Measurements from ENCODE around the gene DCDC2C.

DNA sequence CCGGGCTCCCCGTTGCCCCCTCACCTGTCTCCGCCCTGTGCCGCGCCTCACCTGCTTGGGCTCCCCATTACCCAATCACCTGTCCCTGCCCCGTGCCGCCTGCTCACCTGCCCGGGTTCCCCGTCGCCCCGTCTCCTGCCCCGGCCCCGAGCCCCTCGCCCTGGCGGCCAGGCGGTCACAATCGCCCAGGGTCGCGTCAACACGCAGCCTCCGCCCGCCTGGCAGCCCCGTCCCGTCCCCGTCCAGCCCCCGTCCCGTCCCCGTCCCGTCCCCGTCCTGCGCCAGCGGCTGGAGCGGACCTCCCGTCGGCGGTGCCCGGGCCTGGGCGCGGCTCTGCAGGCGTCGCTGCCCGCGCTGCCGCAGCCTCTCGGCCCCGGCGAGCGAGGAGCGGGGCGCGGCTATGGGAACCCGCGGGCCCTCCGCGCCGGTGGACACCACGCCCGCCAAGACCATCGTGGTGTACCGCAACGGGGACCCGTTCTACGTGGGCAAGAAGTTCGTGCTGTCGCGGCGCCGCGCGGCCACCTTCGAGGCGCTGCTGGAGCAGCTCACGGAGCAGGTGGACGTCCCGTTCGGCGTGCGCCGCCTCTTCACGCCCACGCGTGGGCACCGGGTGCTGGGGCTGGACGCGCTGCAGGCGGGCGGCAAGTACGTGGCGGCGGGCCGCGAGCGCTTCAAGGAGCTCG lies at the start of gene DCDC2C:
Gene DCDC2C (plus strand): TSS at position 224 of the 686 bp plus-strand sequence.
- RRBS: 6% methylated on average over 26 of the region's 94 CpGs

- RRBS: no CpG with 5 or more reads among the region's 13 CpGs
Measured at GRCh38 chr2:3913242-3913753, 209.9 kb downstream of the DCDC2C start.

DNA sequence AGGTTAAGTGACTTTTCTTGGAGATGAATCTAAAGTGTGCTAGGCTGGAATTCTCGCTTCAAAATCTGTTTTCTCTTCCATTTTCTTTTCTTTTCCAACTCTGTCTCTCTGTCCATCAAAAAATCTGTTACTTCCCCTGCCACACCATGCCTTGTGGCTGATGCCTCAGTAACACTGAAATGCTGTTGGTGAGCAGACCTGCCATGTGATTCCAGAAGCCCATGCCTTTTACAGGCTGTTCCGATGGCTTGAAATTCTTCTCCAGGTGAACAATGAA lies 633.2 kb upstream of the SOX11 start:
- RRBS: no CpG with 5 or more reads among the region's 2 CpGs

- RRBS: 4% methylated on average over 14 of the region's 38 CpGs
Measured at GRCh38 chr2:5673471-5674306, 18.5 kb upstream of the SOX11 start.

GRCh38 chr2:5695574-5696412 lies 3.6 kb downstream of the SOX11 start:
- RRBS: 3% methylated on average over 4 of the region's 51 CpGs

- RRBS: no CpG with 5 or more reads among the region's 11 CpGs
Measured at GRCh38 chr2:6812998-6813611, 52.6 kb downstream of the CMPK2 start.

GRCh38 chr2:6890100-6890470 lies 12.5 kb downstream of the RSAD2 start:
- RRBS: no CpG with 5 or more reads among the region's 3 CpGs

- RRBS: no CpG with 5 or more reads among the region's 8 CpGs
Measured at GRCh38 chr2:6993361-6993699, 76.1 kb downstream of the RNF144A start.

- RRBS: no CpG with 5 or more reads among the region's 9 CpGs
Measured at GRCh38 chr2:7028291-7028925, 111.2 kb downstream of the RNF144A start.

DNA sequence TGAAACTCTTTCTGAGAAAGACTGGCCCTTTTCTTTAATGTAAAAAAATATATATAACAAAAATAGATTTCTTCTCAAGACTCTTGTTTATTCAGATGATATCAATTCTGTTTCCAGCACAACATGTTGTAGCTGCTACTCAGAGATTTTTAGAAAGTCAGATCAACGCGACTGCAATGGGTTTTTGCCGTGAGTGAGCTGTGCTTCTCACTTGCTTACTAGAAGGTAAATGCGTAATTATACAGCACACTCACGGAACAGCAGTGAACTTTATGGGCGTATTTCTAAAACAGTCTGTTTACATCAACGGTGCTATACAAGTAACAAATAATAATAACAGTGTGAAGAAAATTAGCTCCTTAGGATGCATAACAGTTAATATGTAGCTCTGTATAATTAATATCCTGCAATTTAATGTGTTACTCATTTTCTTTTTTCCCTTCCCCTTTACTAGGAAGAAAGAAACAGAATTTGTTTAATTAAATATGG lies 533.6 kb downstream of the RNF144A start:
- RRBS: no CpG with 5 or more reads among the region's 7 CpGs

DNA sequence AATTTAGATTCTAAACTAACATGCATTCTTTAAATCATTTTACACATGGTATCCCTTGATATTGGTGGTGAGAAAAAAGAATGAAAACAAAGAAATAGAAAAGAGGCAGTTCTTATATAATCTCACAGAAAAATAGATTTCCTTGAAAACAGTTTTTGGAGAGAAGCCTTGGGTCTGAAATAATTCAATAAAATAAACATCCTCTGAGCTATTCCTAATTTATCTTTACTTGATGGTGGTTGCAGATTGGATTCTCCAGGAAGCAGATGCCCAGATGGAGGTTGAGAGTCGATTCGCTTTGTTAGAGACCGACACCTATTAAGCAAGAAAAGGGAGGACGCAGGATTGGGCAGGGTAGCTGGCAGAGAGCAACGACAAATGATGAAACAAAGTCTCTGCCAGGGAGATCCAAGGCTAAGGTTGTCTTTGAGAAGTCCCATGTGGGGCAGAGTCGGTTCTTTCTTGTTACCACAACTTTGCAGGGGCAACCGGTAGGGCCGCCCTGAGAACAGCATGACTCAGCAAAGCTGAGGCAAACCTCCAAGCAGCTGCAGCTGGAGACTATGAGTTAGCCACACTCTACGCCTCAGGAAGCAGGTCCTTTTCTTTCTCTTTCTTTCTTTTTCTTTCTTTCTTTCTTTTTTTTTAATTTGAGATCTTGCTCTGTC lies 452.5 kb upstream of the ID2 start:
- RRBS: no CpG with 5 or more reads among the region's 9 CpGs

DNA sequence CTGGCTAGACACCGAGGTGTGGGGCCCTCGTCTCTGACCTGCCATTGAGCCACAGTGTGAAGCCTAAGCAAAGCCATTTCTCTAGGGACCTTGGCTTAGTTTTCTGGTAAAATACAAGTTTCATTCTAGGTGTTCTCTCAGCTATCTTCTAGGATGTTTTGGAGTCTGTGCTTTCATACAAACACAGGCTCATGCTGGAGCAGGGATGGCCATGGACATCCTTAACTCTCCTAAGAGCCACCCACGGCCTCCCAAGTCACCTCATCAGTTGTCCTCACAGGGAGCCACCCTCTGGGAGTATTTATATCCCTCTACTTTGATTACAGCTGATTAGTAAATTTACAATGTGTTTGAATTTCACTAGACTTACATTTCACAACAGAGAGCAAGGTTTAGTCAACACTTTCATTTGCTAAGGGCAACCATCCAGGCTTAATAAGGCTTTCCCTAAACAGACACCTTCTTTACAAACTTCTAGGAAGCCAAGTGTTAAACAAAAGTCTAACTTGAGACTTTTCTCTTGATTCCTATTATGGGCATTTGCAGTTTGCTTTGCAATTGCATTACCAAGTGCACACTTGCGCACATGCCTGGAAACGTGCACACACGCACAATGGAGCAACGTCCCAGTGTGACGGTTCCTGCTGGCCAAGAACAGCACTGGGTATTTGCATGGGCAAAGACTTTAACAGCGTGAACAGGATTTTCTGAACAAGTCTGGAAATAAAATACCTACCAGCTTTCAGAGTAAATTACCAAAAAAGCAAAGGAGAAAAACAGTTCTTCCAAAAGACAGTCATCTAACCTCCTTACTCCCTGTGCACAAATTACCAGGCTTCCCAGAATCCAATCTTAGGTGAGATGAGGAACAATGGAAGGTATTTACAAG lies 376.5 kb upstream of the ID2 start:
- RRBS: no CpG with 5 or more reads among the region's 9 CpGs

GRCh38 chr2:8575042-8575716 lies 106.7 kb upstream of the ID2 start:
- RRBS: 53% methylated on average over 4 of the region's 20 CpGs

DNA sequence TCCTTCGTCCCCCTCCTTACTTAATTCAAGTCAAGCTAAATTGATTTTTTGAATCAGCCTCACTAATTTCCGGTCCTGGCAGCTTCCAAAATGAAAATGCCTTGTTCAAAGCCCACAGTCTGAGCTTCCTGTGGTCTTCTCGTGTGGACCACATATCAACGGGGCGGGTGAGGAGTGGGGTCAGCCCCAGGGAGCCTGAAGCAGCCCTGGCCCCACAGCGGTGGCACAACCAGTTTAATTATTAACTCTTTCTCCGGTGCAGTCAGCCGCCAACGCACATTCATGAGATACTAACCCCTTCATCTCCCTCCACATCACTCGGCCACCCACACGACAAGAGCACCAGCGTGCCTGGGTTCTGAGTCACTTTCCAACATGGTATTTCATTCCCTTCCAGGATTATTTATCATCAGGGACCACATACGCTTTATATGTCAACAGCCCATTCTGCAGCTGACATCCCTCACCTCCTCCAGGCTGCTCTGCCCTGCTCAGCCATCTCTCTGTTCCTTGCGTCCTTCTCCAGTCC lies 48.1 kb upstream of the ID2 start:
- RRBS: no CpG with 5 or more reads among the region's 14 CpGs

DNA sequence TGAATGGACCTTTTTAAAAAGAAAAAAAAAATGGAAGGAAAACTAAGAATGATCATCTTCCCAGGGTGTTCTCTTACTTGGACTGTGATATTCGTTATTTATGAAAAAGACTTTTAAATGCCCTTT lies 1.8 kb downstream of the ID2 start:
- RRBS: no CpG with 5 or more reads among the region's 1 CpG

DNA sequence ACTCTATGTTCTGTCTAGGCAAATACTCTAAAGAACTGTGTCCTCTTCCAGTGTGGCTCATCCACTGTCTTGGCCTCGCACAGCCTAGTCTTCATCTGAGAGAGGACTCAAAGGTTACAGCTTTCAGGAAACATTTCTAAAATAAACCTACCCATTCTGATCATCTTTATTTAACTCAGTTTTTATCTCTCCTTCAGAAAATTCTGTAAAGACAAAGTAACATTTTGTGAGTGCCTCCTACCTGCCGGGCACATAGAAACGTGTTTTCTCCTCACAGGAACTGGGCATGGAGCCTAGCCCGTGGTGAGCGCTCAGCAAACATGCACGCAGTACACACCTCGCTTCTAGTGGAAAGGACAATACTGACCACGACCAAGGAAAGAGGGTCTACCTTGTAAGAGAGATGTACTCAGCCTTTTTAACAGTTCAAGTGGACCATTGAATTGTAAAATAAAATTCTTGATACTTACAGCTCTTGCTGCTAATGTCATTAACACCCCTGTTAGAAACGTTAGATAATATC lies 24.8 kb upstream of the KIDINS220 start:
- RRBS: no CpG with 5 or more reads among the region's 9 CpGs

DNA sequence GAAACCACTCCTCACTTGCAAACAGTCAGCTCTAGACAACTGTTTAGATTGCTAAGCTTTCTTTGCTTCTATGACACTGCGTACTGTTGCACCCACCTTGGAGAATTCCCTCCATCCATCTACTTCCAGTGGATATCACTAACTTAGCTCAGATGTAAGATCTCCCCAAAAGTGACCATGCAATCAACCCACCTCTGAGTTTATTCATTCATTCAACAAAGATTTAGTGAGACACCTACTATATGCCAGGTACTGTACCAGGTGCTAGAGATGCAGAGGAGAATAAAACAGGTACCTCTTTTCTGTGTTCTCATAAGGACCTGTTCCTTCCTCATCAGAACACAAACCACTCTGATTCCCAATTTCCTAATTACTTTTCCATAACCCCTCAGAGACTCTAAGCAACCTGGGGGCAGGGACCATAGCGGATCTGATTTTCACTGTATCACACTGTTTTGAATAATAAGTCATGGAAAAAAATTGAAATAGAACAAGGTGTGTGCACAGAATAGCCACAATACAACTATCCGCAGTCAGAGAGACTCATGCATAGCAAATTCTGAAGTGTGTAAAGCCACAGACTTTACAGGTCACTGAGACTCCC lies 20.9 kb downstream of the MBOAT2 start:
- RRBS: no CpG with 5 or more reads among the region's 3 CpGs

- RRBS: no CpG with 5 or more reads among the region's 17 CpGs
Measured at GRCh38 chr2:9178745-9179708, 27.6 kb upstream of the ASAP2 start.

DNA sequence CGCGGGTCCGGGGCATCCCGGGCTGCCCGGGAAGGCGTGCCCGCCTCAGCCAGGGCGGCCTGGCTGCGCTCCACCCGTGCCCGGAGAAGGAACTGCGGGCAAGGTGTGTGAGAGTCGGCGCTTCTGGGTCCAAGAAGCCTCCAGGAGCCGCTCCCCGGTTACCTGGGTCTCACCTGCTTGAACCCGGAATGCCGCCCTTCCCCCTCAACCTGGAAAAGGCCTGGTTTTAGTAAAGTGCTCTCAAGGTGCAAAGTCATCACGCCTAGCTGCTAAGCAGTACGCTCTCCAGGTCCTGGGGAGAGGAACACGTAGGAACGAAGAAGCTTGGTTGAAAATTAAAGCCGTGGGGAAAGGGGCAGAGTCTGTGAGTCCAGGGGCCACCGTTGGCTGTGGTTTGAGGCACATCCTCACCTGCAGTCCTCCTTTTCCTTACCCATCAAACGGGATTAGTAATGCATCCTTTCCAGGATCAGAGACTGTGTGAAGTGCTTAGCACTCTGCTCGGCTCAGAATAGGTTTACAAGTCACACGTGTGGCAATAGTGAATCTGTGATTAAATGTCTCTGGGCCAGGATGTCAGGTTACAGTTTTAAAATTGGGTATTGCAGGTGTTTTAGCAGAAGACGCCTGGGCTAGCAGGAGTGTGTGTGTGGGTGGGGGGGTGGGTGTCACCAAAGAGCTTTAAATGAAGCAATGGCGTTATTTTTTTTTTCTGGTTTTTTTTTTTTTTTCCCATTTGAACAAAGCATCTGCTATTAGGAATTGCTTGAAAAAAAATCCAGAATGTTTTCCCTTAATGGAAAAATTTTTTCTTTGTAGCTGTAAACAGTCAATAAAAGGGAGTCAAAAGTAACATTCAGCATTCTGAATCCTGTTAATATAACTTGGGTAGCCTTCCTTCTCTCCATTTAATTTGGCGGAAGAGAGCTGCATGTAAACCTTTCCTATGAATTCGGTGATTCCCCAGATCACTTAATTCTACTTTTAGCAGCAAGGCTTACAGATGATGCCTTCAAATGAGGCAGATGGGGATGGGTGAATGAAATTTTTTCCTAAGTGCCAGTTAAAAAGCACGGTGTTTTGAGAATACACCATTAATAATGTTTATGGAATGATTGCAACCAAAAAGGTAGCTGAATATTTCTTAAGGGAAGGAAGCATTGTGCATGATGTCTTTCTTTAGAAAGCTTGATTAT lies 1.5 kb downstream of the ASAP2 start:
- RRBS: 2% methylated on average over 14 of the region's 32 CpGs

GRCh38 chr2:9229258-9229745 lies 22.7 kb downstream of the ASAP2 start:
- RRBS: no CpG with 5 or more reads among the region's 9 CpGs

Measured in AG10803 (cell line).